ENCODE measurements around the gene PIM3.

GRCh38 chr22:49925349-49926420 lies 7.3 kb downstream of the CRELD2 start:
- RRBS = no CpG with 5 or more reads among the region's 39 CpGs

DNA sequence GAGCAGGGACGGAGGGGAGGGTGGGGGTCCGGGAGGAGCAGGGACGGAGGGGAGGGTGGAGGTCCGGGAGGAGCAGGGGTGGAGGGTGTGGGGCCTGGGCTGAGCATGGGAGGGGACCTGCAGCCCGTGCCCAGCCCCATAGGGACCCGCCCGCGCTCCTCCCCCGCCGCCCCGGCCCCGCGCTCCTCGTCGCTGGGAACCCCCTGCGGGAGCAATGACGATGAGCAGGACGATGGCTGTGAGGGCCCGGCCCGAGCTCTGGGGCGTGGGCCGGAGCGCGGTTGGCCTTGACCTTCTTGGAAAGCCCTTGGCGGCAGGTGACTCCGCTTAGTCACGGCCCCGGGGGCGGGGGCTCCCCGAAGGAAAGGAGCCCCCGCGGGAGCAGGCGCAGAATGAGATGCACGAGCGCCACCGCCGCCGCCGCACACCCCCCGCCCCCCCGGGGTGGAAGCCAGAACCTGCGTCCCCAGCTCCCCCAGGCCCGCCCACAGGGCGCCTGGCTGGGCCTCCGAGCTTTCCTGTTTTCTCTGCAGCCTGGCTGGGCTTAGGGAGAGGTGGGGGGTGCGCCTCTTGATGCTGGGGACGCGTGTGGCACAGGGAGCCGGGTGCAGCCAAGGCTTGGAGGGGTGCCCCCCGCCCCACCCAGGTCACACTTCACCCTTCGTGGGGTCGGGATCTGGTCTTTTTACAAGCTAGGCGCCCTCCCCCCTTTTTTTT lies 17.7 kb downstream of the CRELD2 start:
- RRBS = 1% methylated on average over 16 of the region's 53 CpGs

GRCh38 chr22:49944599-49945644 lies 15.7 kb upstream of the PIM3 start:
- RRBS = 95% methylated on average over 6 of the region's 27 CpGs

- RRBS = no CpG with 5 or more reads among the region's 5 CpGs
Measured at GRCh38 chr22:49951780-49952035, 8.9 kb upstream of the PIM3 start.

- RRBS = no CpG with 5 or more reads among the region's 9 CpGs
Measured at GRCh38 chr22:49954307-49954791, 6.2 kb upstream of the PIM3 start.

- RRBS = 1% methylated on average over 58 of the region's 179 CpGs
Measured at GRCh38 chr22:49960539-49961658, at the start of gene PIM3. PIM3 (plus strand) TSS chr22:49960772.

DNA sequence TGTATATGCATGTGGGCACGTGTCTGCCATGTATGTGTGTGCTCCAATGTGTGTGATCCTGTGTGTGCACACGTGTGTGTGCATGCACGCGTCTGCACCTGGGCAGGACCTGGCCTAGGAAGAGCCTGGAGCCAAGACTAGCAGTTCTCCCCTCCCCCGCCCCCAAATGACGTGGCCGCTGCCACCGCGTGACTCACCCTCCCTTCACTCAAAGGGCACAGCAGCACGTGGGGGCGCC lies 10.1 kb downstream of the PIM3 start:
- RRBS = no CpG with 5 or more reads among the region's 11 CpGs

DNA sequence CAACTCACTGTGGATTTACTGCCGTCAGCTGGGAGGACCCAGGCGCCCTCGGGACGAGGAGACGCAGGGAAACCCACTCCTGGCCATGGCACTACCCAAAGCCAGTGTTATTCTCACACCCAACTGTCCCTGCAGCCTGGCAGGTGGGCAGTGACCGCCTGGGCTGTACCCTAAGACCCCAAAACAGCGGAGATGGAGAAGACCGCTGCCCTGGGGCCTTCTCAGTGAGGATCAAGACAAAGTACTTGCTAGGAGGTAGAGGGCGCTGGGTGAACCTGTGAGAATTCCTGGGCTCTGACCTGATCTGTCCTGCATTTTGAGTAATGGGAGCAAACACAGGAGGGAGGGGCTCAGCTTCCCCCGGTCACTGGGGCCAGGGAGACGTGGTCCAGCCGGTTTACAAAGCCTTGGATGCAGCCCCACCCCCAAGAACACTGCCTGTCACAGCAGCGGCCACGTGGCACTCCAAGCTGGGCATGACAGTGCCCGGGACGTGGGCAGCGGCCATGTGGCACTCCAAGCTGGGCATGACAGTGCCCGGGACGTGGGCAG lies 24.9 kb downstream of the MLC1 start:
- RRBS = 86% methylated on average over 1 of the region's 19 CpGs

DNA sequence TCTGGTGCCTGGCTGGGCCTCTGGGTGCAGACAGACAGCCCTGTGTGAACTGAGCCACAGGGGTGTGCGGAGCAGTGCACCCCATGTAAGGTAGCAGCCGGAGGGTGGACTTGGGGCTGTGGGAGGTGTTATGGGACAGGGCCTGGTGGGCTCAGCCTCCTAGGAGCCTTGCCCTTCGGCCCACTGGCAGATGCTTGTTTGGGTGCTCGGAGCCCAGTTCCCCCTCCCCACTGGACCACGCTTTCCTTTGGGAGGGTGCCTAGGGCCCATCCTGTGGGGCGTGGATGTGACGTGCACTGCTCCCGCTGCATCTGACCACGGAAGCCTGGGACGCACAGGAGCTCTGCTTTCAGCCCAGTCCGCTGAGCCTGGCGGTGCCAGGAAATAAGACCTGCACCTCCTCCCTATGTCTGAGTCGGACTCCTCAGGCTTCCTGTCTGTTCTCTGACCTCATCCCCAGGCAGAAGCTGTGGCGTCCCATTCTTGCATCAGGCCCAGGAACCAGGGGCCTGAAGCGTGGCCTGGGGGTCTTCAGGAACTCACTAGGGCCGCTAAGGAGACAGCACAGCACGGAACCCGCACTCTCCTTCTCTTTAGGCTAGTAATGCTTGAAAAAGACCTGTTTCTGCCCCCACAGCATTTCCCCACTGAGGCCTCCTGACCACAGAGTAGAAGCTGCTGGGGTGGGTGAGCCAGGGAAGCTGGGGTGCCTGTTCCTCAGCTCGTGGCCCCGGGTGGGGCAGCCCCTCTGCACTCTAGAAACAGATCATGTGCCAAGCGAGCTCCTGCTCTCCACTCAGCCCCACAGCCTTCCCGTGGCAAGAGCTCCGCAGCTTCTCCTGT lies 22.4 kb downstream of the MOV10L1 start:
- RRBS = no CpG with 5 or more reads among the region's 23 CpGs

- RRBS = no CpG with 5 or more reads among the region's 15 CpGs
Measured at GRCh38 chr22:50116997-50117679, 27.3 kb downstream of the MOV10L1 start.

DNA sequence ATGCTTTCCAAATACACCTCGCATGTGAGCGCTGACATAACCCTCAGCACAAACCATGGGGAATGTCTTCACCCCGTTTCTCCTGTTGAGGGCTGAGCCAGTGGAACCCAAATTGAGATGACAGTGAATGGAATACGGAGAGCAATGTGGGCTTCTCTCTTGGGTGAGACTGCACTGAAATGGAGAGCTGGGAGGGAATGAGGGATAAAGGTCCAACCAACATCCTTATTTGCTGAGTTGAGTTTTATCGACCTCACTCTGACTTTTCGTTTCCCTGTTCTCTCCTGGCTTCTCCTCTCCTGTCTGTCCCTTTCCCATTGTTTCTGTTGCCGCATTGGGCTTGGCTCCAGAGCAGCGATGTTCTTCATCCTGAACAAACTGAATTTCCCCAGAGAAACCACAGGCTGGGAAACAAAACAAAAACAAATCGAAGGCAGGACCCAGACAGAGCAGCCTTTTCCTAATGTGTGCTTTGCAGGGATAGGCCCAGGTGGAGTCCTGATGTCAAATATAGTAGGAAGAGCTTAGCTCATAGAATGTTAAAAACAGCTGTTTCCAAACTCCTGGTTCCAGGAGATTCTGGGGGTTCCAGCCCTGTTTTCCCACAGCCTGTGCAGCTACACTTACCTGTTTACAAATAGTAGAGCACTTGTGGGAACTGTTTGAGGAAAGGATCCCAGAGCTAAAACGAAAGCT lies 30.0 kb downstream of the MOV10L1 start:
- RRBS = no CpG with 5 or more reads among the region's 10 CpGs

GRCh38 chr22:50172033-50172493 lies 1.5 kb downstream of the PANX2 start:
- RRBS = 81% methylated on average over 3 of the region's 15 CpGs

DNA sequence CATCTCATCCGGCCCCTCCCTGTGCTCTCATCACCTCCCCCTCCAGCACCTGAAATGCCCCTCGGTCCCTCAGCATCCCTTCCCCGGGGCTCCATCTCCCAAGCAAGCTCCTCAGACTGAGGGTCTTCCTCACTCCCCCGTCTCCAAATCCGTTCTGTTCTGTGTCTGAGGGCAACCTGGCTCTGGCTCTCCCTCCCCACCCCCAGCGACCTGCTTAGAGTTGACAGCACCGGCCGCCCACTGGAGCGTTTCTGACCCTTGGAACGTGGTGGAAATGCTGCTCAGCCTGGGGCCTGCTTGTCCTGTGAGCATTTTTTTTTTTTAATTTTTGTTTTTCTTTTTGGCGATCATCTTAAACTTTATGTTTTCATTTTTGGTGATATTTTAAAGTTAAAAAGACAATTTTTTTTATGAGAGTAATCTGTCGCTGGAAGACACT lies 1.5 kb downstream of the SELENOO start:
- RRBS = 60% methylated on average over 3 of the region's 12 CpGs

GRCh38 chr22:50267481-50268059 lies 2.6 kb downstream of the MAPK11 start:
- RRBS = 4% methylated on average over 42 of the region's 77 CpGs

DNA sequence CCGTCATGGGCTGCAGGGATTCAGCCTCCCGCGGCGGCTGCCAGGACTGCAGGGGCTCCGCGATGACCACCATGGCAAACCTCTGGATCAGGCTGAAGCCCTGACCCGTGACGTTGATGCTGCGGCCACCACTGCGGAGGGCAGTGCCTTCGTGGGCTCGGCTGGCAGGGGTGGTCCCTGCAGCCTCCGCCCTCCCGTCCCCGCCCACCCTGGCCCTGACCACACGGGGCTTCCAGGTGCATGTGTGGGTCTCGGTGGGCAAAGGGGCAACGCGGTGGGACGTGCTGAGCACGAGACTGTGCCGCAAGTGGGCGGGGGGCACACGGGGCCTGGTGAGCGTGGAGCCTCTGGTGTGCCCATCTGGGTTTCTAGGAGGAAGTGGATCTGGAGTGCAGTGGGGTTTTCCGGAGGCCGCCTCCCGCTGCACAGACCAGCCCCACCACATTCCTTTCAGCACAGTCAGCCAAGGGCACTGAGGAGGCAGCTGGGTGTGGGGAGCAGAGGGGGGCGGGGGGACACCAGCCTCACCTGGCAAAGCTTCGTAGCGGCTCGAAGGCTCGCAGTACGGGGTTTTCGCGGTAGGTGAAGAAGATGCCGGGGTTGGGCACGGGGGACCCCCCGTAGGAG lies 12.1 kb upstream of the MAPK11 start:
- RRBS = no CpG with 5 or more reads among the region's 39 CpGs

DNA sequence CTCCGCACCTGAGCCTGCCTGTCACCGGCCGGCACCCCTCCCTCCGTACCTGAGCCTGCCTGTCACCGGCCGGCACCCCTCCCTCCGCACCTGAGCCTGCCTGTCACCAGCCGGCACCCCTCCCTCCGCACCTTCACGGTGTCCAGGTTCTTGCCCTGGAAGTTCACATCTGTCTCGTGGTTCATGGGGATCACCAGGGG lies 15.4 kb upstream of the MAPK11 start:
- RRBS = no CpG with 5 or more reads among the region's 11 CpGs

DNA sequence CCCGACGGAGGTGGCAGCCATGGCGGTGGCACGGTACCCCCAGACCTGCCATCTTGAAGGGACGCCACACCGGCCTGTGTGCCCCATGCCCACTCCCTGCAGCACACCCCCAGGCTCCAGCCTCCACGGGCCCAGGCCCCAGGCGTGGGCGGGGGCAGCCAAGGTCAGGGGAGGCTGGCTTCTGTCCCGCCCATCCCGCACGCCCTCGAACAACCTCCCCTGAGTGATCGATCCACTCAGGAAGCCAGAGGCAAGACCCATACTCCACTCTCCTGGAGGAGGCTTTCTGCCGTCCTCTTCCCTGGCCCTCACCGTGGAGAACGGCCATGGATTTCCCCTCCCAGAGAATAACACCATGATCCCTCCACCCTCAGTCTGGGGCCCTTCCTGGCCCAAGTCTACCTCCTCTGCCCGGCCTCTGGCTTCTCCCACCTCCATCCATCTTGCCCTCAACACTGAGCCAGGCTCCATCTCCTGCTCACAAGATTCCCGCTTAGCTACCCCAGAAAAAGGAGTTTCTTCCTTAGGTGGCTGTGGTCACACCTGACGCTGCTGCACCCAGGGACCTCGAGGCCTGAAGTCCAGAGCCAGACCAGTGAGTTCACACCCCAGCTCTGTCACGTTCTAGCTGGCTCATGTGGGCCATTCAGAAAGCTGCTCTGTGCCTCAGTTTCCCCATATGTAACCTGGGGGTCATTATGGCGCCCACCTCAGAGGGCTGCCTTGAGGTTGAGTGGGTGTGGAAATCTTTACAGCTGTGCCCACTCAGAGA lies 10.1 kb downstream of the PLXNB2 start:
- RRBS = no CpG with 5 or more reads among the region's 23 CpGs

DNA sequence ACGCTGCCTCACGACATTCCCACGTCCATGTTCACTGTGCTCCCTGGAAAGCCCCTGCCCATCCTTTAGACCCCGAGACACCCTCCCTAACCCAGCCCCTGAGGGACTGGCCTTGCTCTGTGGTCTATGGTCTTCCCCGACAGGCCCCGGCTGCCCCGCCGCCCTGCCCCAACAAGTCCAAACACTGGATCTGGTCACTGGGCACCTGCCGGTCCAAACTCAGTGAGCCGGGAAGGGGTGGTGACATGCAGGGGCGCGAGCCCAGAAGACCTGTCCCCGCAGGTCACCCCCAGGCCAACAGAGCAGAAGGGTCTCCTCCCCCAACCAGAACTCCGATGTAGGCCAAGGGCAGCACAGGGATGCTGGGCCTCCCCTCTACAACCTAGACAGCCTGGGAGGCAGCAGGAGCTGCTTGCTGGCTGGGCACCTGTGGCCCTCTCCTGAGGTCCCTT lies 9.5 kb downstream of the PLXNB2 start:
- RRBS = 95% methylated on average over 4 of the region's 14 CpGs

DNA sequence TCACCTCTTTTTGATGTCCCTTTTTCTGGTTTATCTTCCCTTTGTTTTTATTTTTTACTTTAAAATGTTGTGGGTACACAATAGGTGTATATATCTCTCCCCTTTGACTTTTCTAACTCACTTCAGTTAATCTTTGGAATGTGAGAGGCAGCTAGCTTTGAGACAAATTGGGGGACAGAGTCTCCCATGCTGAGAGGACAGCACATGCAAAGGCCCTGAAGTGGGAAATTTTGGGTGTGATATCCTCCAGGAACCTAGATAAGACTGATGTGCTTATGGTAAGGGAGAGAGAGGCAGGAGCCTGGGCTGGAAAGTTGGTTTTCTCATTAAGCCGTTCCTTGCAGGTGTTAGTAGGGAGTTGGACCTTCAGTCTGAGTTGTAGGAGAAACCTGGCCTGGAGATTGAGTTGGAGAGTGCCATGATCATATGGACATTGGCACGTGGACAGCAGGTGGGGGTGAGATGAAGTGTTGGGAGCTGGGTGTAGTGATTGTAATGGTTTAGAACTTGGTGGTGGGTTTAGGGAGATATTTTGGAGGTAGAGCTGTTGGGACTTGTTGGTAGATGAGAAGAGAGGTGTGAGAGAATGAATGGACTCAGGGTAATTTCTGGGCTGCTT lies 4.8 kb downstream of the PPP6R2 start:
- RRBS = no CpG with 5 or more reads among the region's 2 CpGs

GRCh38 chr22:50360385-50361167 lies 17.4 kb downstream of the PPP6R2 start:
- RRBS = no CpG with 5 or more reads among the region's 3 CpGs